Cerebral cortex (tissue), 2 donors: Measurements from ENCODE around the gene NEURL3.

DNA sequence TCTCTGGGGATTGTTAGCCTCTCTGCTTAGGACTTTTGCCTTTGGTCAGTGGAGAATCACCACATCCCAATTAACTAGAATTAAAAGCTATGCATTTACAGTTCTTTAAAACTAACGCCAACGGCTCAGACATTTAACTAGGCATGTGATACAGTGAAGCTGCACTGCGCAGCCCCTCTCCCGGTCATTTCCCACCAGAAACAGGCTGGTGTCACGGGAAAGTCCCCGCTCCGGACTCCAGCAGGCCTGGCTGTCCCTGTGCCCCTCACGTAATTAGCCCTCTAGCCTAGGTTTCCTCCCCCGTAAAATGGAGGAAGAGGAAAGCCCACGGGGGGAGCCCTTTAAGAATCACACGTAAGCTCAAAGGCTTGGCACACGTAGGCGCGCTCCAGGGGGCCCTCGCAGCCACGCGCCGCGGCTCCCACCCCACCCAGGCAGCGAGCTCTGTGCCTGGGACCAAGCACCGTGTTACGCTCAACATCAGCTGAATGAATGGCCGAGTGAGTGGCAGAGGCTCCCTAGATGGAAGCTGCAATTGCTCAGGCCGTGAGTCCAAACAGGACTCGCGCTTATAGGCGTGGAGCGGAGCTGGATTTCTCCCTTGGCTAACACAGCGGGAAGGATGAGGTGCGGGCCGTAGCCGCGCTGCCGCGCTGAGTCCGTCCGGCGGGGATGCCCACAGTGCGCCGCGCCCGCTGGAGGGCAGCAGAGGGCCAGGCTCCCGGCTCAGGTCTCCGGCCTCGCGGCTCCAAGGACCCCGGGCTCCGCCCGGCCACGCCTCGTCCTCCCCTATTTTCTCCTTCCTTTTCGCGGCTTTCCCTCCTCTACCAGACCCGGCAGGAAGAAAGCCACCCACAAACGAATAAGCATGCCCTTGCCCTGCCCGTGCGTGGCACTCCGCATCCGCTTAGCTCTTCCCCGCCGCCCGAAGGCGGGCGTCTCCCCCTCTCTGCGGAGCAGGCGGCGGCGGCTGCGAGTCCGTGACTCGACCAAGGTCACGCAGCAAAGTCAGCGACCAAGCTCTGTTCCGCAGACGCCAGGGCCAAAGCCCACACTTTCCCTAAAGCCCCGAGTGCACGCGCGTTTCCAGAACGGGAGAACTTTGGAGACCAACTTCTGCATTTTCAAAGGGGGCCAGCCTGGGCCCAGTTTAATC, 48.2 kb downstream of the KCNIP3 start:
- PRO-cap, 2 experiments = peak in 1 of 2 experiments; most common plus-strand start position 437 of the sequence (in 1)

DNA sequence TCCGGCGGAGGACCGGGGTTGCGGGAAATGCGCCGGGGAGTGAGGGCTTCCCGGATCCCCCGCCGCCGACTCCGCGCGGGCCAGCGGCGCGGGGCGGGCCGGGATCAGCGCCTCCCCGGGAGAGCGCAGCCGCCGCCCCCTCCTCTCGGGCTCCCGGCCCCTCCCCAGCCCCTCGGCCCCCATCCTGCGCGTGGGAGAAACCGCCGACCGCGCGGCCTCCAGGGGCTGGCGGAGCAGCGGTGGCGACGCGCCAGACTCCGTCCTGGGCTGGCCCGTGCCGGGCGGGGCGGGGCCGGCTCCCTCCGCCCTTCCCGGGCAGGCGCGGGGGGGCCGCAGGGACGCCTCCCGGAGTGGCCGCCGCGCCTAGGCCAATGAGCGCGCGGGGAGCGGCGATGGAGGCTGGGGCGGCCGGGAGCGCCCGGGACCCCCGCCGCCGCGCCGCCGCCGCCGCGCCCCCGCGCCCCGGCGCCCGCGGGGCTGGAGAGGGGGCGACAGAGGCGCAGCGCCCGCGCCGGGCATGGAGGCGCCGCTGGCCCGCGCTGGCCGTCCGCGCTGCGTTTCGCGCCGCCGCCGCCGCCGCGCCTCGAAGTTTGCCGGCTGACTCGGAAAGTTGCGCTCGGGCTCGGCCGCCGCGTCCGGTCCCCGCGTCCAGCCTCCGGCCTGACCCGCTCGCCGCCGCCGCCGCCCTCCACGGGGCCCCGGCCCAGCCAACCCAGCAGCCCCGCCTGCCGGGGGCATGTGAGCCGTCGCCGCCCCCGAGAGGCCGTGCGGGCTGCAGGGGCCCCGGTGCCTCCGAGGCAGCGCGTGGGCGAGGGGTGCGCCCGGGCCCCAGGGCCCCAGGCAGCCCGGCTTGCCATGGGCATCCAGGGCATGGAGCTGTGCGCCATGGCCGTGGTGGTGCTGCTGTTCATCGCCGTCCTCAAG, 49.3 kb downstream of the KCNIP3 start:
- PRO-cap, 2 experiments = peak in 1 of 2 experiments; most common plus-strand start position 371 of the sequence (in 1); most common minus-strand start position 90 of the sequence (in 1)

- PRO-cap, 2 experiments = no peak in any of the 2 experiments
Measured at GRCh38 chr2:95347089-95347574, 50.0 kb downstream of the KCNIP3 start.

- PRO-cap, 2 experiments = no peak in any of the 2 experiments
Measured at GRCh38 chr2:95389084-95389561, 13.4 kb upstream of the FAHD2A start.

- PRO-cap, 2 experiments = no peak in any of the 2 experiments
Measured at GRCh38 chr2:95390470-95390875, 12.0 kb upstream of the FAHD2A start.

DNA sequence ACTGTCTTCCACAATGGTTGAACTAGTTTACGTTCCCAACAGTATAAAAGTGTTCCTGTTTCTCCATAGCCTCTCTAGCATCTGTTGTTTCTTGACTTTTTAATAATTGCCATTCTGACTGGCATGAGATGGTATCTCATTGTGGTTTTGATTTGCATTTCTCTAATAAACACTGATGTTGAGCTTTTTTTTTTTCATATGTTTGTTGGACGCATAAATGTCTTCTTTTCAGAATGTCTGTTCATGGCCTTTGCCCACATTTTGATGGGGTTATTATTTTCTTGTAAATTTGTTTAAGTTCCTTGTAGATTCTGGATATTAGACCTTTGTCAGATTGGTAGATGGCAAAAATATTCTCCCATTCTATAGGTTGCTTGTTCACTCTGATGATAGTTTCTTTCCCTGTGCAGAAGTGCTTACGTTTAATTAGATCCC, 173.5 kb downstream of the ANKRD36C start:
- PRO-cap, 2 experiments = no peak in any of the 2 experiments

- PRO-cap, 2 experiments = no peak in any of the 2 experiments
Measured at GRCh38 chr2:95824627-95825597, 166.7 kb downstream of the ANKRD36C start.

DNA sequence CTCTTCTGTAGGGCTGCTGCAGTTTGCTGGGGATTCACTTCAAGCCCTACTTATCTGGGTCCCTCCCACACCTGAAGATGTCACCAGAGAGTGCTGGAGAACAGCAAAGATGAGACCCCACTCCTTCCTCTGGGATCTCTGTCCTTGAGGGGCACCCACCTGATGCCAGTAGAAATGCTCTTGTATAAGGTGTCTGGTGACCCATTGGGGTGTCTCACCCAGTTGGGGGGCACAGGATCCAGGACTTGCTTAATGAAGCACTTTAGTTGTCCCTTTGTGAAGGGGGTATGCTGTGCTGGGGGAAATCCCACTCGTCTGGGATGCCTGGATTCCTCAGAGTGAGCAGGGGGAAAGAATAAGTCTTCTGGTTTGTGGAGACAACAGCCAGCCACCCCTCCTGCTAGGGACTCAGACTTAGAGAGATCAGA, 165.9 kb downstream of the ANKRD36C start:
- PRO-cap, 2 experiments = no peak in any of the 2 experiments

DNA sequence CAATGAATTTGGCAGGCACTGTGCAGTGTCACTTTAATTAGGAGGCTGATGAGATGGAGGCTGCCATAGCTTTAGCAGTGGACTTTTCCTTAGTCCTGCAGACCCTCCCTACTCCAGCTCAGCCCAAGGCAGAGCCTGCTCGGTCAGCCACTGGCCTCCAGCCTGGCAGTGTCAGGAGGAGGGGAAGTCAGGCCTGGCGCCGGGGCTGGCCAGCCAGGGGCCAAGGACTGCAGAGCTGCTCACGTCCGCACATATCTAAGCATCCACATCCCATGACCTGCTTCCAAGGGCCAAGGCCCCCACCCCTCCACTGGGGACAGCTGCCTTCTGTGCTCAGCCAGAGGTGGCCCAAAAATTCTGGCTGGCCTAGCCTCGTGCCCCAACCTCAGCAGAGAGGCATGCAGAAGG, 33.2 kb downstream of the ADRA2B start:
- PRO-cap, 2 experiments = no peak in any of the 2 experiments

DNA sequence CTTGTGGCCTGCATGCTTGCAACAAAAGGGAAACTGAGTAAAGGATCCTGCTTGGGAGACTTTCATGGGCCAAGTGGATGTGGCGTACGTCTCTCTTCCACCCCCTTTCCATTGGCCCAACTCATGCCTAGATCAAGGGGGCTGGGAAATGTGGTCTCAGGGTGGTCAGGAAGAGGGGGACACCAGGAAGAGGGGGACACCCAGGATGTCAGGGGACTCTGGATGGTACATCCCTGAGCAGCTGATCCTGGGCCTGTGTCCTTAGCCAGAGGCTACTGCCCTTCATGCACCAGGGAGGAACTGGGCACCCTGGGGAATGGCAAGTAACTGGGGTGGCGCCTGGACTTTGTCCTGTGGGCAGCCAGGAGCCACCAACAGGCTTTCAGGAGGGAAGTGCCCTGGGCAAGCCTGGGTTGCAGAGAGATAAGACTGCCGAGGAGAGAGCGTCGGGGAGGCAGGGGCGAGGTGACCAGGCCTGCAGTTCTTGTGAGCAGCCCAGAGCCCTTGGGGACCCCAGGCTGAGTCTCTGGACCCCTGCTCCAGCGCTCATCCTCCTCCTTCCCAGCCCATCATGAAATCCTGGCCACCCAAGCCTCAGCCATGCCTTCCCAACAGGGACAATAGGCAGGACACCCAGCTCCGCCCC, 25.4 kb downstream of the ADRA2B start:
- PRO-cap, 2 experiments = no peak in any of the 2 experiments

- PRO-cap, 2 experiments = no peak in any of the 2 experiments
Measured at GRCh38 chr2:96132710-96133069, 5.6 kb downstream of the ASTL start.

DNA sequence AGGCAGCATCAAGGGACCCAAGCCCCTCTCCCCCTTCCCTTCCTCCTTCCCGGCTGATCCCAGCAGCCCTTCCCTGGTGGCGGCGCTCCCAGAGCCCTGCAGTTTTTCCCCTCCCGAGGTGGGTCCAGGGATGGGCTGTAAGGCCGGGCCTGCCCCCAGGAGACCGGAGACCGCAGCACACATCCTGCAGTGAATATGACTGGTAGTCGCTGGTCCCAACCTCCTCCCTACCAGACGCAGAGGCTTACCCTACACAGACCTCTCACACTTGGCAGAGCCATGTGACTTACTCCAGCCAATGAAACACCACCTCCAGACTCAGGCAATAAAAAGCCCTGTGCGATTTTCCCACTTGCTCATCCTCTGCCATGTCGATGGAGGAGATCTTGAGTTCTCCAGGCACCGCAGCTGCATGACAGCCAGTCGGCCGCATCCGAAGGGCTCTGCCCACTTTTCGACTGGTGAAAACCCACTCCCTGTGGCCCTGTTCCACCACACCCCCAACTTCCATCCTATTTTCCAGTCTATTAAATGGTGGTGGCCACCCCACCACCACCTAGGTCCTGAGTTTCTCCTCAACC, 19.5 kb upstream of the DUSP2 start:
- PRO-cap, 2 experiments = peak in 1 of 2 experiments; most common plus-strand start position 386 of the sequence (in 1); most common minus-strand start position 229 of the sequence (in 1)

DNA sequence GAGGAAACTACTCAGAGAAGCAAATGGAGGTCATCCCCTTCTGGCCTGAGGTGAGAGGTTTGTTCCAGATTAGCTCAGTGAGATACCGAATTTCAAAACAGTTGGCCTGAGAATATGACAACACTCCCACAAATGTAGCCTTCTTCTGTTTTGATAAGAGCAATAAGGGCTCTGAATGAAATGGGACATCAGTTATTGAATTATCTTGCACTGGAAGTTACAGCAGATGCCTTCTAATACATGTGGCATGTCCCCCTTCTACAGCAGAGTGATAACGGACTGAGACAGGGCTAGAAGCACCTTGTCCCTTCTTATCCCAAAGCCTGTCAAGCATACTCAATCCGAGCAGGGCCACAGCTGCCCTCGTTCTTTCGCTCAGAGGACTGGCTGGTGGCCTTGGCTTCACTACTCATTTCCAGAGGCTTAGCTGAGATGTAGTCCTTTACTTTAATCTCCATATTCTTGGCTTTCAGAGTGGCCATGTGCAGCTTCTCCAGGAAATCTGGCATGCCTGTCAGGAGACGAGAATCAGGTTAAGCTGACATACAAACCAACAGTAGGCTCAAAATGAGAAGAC, 22.1 kb downstream of the STARD7 start:
- PRO-cap, 2 experiments = no peak in any of the 2 experiments

DNA sequence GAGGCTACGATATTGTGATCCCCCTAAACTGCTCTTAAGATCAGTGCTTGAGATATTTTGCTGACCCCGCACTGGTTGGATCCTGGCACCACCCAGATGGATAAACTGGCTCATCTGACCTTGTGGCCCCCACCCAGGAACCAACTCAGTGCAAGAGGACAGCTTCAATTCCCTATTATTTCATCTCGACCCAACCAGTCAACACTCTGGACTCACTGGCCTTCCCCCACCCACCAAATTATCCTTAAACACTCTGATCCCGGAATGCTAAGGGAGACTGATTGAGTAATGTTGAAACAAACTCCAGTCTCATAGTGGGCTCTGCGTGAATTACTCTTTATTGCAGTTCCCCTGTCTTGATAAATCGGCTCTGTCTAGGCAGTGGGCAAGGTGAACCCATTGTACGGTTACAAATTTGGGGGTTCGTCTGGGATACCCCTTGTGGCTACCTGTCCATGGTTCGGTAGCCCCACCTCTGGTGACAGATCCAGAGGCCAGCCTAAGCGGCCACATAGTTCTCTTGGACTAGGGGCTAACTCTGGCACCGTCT, 932 bp upstream of the STARD7 start:
- PRO-cap, 2 experiments = no peak in any of the 2 experiments

DNA sequence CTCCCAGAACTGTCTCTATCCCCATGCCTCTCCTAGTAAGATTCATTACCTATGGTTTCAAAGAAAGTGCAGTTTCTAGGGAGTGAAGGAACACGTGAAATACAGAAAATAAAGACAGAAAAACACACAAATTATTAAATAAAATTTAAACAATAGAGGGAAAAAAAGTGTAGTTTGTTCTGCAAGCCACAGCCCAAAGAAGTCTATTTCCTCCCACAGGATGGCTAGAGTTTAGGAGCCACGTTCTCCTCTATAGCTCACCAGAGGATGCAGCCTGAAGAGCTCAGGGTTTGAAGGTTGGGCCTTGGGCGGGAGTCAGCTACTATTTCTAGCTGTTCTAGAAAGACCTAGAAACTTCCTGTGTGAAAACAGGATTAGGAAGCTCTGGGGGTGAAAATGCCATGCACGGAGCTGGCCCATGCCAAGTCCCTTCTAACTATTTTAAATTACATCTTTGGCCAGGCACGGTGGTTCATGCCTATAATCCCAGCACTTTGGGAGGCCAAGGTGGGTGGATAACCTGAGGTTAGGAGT, 14.9 kb downstream of the TMEM127 start:
- PRO-cap, 2 experiments = no peak in any of the 2 experiments

DNA sequence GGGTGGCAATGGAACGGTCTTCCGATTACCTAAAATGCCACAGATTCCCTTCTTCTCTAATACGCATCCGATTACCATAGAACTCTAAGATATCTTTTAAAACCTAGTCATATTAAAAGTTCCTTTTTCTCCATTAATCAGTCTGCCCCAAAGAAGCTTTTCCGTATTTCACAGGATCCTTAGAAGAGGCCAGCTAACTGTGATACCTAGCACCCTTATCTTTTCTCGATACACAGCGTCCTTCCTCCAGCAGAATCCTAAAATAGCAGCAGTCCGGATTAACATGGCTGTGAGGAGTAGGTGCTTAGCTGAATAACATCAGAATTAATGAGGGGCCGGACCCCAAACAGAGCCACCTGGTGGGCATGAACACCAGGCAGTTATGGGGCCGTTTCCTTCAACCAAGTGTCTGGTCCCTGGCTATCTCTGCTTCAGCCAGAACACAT, 1.1 kb downstream of the TMEM127 start:
- PRO-cap, 2 experiments = no peak in any of the 2 experiments

DNA sequence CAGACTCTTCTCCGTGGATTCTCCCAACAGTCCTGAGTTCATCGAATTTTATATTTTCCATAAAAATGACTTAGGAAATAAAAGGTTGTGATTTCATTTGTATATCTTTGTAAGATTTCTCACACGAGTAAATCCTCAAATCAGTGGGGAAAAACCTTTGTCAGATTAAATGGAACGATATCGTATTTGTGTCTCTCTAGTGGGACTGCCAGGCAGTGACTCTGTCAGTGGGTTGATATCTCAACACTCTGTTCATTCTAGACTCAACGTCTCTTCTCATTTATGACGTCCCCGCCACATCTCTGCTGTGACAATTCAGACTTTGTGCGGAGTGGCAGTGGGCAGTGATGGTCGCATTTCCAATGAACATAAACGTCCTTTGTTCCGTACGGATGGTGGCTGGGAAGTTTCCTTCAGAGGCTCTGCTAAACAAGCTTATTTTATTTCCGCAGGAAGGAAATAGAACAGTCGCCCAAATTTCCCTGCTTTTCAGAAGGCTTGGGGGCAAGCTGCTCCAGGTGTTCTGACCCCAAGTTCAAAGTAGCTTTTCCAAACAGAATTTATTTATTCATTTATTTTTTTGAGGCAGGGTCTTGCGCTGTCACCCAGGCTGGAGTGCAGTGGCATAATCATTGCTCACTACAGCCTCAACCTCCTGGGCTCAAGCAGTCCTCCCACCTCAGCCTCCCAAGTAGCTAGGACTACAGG, 58.8 kb downstream of the NCAPH start:
- PRO-cap, 2 experiments = no peak in any of the 2 experiments

GRCh38 chr2:96505045-96505924, at the start of gene NEURL3:
Gene NEURL3, minus strand, starts transcription at chr2:96505357.
- PRO-cap, 2 experiments = no peak in any of the 2 experiments

GRCh38 chr2:96539005-96539279, 2.4 kb downstream of the ARID5A start:
- PRO-cap, 2 experiments = no peak in any of the 2 experiments

- PRO-cap, 2 experiments = no peak in any of the 2 experiments
Measured at GRCh38 chr2:96546947-96547212, 10.3 kb downstream of the ARID5A start.